ENCODE measurements around a stretch of chr7.

DNA sequence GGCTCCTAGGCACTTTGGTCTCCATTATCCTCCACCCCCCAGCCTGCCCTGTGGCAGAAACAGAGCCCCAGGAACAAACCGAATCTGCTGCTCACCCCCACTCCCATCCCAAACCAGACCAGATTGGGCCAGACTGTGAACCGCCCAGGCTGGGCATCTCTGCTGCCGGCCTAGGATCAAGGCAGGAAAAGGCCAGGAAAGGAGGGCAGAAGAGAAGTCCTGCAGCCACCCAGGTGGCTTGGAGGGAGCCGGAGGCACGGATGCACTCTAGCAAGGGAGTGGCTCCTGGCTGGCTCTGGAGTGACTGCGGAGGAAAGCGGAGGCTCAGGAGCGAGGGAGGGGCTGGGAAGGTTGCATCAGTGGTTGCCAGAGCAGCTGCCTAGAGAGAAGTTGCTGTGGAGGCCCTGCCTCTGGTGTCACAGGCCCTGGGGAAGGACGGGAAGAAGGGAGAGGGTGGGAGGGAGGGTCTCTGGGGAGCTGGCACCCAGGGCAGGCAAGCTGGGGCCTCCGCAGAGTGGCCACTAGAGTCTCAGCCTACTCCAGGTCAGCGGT, 164.0 kb downstream of the NRF1 start:
- PRO-cap, result no peak

DNA sequence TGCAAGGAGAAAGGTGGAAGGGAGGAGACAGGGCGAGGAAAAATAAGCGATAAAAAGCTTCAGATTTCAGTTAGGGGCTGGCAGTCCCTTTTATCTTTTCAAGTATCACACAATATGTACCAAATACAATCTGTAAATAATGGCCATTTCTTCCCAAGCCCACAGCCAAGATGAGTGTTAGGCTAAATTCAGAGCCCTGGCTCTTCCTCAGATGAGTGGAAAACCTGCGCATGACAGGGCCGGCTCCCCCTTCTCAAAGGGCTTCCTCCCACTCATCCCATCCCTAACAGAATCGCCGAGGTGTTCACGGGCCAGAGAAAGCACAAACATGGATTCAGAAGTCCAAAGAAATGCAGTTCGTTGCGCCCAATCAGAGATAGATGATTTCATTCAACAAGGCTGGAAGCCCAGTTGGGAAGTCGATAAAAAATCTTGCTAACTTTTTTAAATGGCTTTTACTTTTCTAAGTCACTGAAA, 121.9 kb downstream of the UBE2H start:
- PRO-cap, result no peak

DNA sequence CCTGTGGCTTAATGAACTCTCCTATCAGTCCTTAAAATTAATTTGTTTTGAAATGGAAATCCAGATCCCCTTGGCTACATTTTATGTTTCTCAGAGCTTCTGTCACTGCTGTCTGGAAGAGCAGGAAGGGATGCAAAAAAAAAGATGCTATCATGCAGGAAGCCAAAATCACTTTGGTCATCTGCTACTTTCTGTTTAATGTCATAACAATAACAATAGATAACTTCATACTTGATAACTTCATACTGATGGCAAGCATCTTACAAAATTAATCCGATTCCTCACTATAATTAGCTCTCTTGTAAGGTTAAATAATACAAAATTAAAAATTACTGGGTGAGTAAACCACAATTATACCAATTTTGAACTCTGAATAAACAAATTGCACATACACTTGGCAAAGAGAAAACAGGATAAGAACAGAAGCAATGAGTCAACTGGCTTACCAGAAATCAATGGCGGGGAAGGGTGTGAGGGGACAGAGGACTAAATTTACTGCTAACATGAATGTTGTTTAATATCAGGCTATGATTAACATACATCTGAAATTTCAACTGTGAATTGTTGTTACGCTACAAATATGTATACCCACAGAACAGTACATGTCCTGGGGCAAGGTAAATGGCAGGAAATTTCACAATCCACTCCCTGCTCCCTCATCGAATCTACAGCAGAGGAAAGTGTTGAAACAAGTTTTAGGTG, 99.3 kb downstream of the UBE2H start:
- PRO-cap, result no peak

DNA sequence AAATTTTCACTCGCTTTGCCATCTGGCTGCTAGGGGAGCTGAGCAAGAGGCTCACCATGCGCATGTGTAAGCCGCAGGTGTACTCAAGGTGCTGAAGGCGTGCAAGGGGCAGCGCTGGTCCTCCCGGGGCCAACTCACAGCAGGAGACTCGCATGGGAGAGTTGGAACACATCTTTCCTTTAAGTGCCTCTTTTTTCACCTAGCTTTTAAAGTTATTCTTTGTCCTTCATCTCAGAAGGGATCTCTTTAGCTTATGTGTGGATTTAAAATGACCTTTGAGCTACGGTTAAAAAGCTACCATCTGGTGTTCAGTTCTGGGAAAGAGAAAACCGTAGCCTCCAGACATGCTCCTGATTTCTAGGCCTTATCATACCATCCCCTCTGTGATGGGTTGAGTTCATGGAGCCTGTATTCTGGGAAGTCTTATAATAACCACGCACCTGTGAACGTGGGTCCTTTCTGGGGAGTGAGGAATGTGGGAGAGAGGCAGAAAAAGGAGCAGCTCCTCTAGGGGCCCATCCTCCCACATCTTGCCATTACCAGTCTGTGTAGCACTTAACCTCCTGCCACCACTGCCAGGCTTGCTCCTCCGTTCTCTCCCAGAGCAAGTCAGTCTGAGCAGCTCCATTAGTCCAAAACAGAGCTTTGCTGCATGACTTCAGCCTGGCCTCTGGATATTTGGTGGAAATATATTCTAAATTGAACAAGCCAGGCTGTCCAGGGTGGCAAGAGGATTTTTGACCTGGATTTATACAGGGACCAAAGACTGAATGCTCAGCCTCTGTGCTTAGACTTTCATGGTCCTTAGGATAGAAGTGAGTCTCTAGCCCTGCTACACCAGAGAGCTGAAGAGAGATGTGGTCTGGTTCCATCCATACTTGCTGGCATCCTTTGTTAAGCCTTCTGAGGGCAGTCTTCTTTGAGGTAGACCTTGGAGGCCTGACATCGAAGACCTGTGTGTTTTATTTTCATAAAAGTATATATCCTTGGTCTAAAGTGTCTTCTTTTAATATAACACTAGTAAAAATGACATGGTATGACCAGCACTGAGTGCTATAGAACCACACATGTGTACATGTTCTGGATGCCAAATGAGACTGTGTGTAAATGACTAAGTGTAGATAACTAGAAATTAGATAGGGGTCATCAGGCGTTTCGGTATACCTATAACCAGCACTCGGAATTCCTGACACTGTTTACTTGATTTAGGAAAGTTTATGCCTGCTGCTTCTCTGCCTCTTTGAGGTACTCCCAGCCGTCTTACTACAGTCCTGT, 62.2 kb downstream of the KLHDC10 start:
- PRO-cap, result no peak

DNA sequence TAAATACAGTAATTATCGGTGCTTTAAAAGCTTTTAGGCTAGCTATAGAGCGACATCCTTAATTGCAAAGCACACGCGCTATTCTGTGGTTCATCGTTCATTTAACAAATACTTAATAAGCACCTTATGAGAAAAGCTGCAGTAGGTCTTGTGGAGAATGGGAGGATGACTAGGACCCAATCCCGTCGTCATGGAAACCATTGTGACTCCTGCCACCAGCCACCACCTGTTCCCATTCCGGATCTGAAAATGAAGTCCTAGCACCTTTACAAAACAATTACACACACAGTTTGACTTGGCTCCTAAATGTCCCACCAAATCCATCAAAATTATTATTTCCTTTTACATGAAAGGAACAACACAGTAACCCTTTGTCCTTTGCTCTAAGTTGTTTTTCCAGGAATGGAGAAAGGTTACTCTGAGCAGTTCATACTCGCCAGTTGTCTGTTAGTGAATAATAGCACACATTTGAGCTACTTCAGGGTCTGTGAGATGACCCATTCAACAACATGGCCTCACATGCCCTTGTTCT, 785 bp upstream of the CEP41 start:
- PRO-cap, result no peak

DNA sequence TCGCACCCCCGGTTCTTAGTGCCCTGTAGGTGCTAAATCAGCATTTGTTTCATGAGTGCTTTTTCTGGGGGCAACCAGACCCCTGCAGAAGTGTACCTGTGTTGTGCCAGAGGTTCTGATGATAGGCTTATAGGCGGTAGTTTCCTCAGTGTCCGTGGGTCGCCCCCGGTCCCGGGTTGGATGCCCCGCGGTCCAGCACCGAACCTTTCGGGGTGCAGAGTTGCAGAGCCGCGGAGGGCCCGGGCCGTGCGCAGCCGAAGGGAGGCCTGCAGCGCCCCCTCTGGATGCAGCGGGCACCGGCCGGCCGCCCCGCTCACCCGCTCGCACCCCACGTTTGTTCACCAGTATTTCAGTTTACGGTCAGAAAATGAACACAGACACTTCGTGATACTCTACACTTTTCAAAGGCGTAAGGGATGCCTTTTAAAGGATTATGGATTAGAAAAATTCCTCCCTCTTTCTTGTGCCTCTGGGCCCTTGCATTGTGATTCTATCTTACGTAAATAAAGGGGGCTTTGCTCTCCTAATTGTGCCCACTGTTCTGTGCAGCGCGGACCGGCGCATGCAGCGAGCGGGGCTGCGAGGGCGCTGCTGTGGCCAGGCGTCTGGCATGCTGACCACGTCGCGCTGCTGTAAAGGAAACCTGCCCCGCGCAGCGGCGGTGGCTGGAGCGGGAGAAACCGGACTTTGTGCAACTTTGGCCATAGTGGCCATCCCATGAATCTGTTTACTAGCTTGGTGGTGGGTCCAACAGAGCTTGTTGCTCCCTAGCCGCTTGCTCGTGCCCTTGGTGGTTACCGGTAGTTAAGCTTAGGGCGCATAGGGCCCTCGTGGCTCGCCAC, 918 bp upstream of the MEST start:
- PRO-cap, result no peak

DNA sequence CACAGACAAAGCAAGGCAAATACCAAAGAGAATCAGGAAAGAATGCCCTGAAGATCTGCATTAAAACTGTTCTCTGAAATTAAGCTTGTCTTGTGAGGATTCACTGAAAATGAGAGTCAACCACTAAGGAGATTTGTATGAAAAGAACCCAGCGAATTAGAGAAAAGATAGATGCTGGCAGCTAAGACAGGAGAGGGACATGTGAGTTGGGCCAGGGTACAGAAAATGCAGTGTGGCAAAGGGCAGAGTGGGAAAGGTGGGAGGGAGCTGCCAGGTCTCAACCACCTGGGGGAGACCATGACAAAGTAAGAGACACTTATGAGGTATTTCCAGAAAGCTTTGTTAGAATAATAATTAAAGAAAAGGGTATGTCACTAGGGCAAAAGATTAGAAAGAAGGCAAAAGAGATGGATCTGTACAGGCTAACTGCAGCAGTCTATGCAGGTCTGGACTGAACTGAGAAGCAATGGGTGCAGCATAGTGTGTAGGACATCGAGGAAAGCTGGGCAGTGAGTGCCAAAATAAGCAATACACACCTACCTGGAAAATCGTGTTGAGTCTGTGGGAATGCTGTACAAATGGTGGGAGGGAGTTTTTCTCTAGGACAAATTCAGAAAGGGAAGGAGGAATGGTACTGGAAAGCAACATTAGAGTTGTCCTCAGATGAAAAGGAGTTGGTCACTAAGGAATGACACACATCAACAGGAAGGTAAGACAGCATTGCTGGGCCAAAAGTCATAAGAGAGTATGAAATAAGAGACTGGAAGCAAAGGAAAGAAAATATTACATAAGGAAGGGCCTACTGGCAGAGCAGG, 19.2 kb downstream of the MEST start:
- PRO-cap, result no peak

- PRO-cap, result no peak
Observed at GRCh38 chr7:130512527-130512884, 20.6 kb downstream of the MEST start.

GRCh38 chr7:130566352-130566971, 74.6 kb downstream of the MEST start:
- PRO-cap, result no peak

GRCh38 chr7:130890676-130891827, 157.0 kb upstream of the KLF14 start:
- PRO-cap, result no peak

DNA sequence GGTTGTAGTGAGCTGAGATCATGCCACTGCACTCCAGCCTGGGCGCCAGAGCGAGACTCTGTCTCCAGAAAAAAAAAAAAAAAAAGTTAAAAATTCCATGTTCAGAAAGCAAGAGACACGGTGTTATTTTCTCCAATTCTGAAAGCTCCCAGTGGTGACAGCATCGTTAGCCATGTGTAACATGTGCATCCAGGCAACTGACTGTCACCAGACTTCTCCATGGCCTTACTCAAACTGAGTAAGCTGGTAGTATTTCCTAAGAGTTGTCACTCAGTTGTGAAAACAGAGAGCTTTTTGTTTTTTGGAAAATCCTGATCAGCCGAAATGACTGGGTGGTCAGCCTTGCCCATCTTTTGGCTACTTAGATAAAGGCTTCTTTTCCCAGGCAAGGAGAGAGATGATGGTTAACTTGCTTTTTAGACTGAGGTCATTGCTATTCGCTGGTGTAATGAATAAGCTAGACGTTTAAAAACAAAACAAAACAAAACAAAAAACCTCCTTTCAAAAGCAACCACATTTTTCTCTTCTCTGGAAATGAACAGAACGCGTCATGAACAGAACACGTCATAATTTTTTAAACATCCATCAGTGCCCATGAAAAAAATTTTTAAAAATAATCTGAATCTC, 159.4 kb upstream of the KLF14 start:
- PRO-cap, result no peak

DNA sequence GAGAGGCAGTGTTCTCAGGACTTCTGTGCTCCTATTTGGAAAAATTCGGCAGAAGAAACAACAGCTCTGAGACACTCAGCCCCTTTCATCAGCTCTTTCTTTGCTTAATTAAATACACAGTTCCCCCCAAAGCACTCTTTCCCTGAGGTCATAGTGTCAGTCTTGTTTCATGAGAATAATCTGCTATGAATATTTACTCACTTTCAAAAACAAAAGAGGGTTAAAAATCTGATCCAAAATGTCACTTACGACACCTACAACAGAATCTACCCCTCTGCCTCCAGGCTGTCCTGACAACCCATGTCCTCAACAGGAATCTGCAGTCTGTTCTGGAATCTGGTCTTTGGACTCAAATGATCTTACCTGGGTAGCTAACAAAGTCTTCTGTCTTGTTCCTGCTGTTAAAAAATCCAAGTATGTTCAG, 188.7 kb upstream of the KLF14 start:
- PRO-cap, result no peak

DNA sequence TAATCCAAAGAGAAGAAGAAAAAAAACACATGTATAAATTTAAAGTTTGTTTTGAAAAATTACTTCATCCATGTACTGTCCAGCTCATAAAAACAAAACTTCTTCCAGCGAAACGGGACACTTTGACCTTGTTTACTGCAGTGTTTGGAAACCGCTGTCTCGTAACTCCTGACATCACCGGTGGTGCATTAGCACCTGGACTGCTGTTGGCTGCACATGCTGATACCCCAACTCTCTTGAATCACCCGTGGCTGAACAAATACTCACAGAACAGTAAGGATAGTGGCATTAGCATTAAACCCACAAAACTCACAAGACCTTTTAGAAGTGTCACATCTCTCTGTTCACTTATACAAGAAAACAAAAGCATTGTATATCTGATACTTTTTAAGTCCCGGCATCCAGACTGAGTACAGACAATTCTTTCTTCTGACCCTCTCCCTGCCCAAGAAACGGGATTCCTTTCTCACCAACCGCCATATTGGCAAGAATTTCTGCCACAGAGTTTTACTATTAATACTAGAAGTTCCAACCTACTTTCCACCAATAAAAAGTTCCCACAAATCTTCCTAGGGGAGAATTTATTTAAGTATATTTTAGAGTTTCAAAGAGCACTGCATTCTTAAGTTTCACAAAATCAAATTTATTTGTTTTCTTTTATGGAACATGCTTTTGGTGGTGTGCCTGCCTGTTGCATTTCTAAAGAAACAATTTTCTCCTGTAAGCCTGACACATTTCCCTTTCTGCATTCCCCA, 208.3 kb upstream of the KLF14 start:
- PRO-cap, result no peak

GRCh38 chr7:131000055-131000878, 266.3 kb upstream of the KLF14 start:
- PRO-cap, result no peak

DNA sequence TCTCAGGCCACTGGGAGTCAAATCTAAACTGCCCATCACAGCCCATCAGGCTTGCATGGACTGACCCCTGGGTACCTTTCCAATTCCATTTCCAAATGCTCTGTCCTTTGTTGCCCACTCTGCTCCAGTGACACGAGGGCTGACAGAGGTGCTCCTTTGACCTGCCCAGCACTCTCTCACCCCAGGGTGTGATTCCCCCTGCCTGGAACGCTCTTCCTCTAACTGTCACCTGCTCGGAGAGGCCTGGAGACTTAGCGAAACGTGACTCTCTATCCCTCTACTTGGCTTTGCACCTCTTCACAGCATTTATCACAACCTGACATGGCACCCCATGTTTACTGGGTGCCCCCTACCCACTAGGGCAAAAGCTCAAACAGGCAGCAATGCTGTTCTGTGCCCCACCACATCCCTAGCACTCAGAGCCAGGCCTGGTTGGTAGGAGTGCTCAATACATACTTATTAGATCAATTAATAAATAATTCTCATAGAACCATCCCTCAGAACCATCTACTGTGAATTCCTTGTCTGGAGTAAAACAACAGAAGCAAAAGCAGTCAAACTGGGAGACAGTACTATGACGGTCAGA, 284.6 kb upstream of the KLF14 start:
- PRO-cap, result no peak

GRCh38 chr7:131023356-131023692, 289.3 kb upstream of the KLF14 start:
- PRO-cap, result no peak

DNA sequence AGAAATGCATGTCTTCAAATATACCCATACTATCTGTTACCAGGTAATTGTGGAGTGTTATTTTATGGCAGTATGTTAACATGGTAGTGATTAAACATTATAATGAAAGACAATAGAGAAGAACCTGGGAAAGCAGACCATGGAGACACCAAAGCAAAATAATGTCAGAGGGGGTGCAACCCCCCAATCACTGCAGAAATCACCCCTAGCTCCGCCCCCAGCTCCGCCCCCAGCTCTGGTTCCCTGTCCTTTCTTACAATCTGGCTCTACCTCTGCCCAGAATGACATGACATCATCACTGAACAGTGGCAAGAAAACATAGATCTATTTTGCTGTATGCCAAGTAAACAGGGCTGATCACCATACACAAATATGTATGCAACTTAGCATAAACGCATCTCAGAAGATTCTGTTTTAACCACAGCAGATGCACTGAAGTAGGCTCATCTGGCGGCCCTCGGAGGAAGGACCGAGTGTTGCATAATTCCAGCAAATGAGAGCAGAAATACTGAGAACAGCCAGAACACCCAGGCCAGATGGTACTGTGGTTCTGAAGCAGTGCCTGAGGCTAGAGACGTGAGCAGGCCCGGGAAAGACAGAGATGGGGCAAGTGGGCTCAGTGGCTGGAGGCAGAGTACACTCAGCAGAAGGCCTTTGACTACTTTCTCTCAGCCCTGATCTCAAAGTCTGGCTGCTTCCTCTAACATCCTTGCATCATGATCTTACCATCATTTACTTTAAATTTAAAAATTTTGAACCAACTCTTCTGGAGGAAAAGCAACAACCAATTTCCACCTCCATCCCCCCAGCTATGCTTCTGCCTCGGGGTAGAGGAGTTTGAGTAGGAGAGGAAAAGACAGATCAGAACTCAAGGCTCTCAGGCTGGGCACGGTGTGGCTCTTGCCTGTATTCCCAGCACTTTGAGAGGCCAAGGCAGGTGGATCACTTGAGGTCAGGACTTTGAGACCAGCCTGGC, 293.4 kb upstream of the KLF14 start:
- PRO-cap, result no peak

DNA sequence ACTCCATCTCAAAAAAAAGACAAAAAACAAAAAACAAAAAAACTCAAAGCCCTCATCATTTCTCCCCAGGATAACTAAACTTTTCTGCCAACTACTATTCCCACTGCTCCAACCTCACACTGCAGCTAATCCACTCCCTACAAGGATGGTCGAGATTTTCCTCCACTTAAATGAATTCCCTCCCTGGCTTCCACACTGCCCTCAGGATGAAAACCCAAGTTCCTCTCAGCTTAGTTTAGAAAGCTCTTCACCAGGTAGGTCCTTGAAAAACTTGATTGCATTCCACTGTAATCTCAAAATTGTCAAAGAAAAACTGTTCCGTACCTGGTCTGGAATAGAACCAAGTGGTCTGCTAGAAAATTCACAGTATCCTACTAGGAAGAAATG, 294.3 kb upstream of the KLF14 start:
- PRO-cap, result no peak

DNA sequence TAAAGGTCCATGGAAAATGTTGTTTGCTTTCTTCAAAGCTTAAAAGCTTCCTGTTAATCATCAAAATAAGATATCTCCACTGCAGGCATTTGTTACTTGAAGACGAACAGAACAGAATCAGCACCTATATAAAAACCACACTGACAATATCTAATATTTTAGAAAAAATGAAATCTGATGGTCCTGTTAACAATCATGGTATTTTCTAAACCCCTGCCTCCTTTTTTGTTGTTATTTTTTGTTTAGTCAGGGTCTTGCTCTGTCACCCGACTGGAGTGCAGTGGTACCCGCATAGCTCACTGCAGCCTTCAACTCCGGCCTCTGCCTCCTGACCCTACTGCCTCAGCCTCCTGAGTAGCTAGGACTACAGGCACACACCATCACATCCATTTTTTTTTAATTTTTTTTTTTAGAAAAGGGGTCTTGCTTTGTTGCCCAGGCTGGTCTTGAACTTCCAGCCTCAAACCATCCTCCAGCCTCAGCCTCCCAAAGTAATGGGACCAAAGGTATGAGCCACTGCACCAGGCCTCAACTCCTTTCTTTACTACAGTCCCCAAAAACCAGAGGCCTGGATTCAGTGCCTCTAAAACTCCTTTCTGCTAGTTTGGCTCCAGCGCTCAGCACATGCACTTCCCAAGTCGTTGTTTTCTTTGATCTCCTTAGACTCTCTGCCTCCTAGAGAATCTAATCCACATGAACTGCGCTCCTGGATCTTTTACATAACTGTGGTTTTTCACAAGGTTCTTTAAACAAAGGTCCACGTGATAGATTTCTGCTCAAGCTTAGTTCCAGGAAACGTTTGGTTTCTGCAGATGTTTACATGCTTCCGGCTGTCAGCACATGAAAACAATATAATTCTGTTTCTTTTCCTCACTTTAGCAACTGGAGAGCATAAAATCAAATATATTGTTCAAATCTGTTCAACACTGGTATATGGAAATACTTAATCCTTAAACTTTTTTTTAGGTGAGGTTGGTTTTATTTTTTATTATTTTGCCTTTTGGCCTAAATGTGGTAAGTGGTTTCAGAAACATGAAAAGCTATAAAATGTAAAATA, 270.8 kb upstream of the MKLN1 start:
- PRO-cap, result no peak

- PRO-cap, result no peak
Observed at GRCh38 chr7:131083128-131083263, 244.7 kb upstream of the MKLN1 start.

All from ureter (tissue), 1 donor.